Cardiac ventricle fibroblast (primary cell): ENCODE results near the genes COL6A3 and MLPH.

DNA sequence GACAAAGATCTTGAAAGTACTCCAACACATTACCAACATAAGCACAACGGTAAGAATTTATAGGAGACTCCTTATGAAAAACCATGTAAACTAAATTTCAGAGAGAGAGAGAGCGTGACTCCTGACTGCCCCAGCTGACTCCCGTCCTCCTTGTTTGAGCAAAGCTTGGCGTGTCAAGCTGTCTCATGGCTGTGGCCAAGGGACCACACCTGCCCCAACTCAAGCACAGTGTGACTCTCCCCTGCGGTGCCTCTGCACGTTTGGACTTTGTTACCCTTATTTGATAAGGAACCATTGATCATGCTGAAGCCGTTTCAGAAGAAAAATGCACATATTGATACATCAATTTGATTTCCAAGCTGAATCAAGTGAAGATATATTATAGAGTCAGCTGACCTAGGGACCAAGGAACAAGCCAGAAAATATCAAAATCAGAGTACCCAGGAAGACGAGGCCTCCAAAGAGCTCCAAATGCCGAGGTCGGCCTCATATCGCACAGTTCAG is 124.8 kb downstream of the COL6A3 start:
- RAMPAGE, long total RNA = no peak

GRCh38 chr2:237314013-237314633 is 99.8 kb downstream of the COL6A3 start:
- RAMPAGE, long total RNA = no peak

DNA sequence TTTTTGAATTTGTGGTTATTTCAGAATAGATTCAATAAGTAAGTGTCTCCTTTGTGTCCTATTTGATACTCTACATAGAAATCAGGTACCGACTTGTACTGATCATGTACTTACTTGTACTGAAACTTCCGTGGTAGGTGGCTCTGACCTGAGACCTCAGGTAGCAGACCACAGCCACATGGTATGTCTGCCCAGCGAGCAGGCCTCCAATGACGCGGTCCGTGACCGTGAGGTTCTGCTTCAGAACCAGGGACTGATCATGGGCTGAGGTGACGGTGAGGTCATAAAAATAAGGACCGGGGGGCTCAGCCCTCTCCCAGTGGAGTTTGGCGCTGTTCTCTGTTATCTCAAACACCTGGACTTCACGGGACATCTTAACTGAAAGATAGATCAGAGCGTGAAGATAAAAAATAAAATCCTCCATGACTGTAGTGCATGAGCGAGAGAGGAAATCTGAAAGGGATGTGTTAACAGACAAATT is 79.4 kb downstream of the COL6A3 start:
- RAMPAGE, long total RNA = no peak

- RAMPAGE, long total RNA = start-site peak on the minus strand at chr2:237340486-237341111, 5,190 and 406 reads in 2 replicates
These were observed 73.4 kb downstream of the COL6A3 start for GRCh38 chr2:237340209-237341282.

- RAMPAGE, long total RNA = no peak
These were observed 62.8 kb downstream of the COL6A3 start for GRCh38 chr2:237351057-237351617.

DNA sequence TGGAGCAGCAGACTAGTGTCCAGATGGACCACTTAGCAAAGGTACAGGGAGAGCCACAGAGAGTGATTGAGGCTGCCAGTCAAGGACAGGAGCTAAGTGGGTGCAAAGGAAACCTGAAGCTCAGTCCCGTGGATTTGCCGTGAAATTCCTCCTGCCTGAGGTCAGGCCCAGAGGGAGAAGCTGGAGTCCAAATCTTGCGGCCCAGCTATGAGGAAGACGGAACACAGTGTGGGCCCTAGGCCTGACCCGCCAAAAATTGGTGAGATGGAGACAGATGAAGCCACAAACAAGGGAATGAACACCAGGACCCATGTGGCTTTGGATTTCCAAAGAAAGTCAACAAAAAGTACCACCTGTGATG is 11.0 kb downstream of the COL6A3 start:
- RAMPAGE, long total RNA = no peak

- RAMPAGE, long total RNA = start-site peak on the minus strand at chr2:237414021-237414355, 16,421 and 1,131 reads in 2 replicates
These were observed at the start of gene COL6A3 for GRCh38 chr2:237413934-237414446. Gene COL6A3, minus strand, starts transcription at chr2:237414164.

DNA sequence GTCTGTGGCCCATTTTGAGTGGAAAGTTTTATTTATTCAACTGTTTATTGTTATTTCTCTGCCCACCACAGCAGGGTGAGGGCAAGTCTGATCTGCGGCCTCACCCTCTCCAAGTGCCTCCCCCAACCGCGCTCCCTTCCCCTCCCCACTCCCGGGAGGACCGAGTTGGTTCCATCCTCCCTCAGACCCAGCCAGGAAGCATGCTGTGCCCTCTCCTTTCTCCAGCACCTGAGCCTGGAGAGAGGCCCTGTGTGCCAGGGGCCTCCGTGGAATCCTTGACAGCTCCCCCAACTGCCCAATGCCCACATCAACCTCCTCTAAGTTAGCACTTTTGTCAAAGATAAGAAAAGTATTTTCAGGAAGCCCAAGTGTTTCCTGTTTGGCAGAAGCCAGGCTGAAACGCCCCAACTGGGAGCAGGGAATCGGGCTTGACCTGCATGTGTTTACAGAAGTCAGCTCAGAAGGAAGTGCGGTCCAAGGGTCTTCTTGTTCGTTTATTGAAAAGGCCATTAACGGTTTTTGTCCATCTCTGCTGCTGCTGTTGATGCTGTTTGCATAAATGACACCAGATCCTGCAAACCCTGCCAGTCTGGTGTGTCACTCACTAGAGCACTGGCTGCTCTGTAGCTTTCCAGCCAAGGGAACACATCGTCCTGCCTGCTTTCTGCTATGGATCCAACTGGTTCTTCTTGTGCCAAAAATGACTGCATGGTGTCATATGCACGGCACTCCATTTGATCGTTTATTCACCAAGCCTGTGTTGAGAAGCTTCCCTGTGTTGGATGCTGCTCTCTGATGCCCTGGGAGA is 35.3 kb upstream of the COL6A3 start:
- RAMPAGE, long total RNA = no peak

DNA sequence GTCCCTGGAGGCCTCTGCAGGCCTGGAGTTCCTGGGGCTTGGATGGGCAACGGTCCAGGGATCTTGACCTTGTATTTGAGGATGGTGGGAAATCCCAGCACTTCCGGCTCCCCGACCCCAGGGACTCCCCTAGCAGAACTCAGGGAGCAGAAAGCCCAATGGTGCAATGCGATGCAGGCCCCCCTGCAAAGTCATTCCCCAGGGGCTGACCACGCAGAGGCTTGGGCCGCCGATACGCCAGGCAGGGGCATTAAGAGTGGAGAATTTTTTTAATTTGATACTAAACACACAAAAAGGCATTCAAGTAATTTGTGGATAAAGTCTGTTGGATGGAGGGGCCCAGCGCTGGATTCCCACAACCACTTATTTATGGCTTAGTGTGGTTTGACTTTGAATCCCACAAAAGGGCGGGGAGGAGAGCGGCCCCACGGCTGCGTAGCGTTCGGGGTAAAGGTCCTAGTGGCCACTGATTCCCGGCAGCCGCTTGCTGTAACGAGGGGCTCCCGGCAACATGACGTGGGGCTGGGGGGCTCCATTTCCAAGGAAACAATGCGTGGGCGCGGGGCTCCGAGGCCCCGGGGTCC is 12.3 kb upstream of the MLPH start:
- RAMPAGE, long total RNA = no peak

DNA sequence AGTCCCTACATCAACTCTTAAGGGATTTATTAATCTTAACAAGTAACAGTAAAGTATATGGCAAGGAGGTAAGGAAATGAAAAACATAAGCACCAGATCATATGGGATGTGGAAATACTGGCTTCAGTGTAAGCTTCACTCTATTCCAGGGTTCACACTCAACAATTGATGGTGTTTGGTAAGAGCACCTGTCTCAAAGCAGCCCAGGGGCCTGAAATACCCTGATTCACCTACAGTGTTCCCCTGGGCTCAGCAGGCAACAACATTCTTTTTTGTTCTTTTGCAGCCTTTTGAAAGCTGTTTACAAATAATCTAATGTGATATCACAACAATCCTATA is 1.2 kb upstream of the MLPH start:
- RAMPAGE, long total RNA = no peak

DNA sequence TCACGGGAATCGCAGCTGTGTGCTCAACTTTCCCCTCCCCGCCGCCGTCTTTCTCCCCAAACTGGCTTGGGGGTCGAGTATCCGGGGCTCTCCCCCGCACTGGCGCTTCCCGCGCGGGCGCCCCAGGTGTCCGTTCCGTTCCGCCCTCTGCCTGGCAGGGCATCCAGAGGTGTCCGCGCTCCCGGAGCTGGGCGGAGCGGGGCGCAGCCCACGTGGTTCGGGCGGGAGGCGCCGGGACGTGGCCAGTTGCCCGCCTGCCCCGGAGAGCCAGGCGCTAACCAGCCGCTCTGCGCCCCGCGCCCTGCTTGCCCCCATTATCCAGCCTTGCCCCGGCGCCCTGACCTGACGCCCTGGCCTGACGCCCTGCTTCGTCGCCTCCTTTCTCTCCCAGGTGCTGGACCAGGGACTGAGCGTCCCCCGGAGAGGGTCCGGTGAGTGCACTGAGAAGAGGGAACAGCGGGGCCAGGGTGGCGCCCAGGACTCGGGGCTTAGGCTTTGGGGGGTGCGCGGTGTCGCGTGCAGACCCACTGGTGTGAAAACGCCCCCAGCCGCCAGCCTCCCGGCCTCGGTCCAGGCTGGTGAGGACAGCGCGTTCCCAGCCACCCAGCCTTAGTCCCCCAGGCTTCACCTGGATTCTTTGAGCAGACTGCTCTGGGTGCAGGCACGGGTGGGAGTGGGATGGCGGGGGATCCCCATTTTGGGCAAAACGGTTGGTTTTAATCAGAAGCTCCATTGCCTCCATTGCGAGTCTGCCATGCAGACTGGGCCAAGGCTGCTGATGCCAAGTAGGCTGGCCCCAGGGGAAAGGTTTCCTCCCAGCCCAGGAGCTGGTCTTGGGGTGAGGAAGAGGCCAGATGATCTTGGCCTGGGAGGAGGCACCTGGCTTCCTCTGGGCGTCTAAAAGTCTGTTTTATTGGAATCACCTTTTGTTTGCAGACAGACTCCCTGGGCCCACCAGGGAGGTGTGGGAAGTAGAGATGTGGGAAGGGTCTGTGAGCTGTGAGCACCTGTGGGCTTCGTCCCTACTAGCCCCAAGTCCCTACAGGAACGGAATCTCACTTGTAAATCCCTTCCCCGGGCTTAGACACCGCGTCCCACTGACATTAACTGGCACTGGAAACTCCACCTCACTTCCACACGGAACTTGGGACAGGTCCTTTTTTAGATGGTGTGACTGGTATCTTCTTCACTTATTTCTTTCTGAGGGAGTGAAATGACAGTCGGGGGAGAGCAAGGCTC is at the start of gene MLPH:
Gene MLPH (plus strand): TSS at position 245 of the 1,239 bp plus-strand sequence.
- RAMPAGE, long total RNA = no peak

- RAMPAGE, long total RNA = no peak
These were observed 3.3 kb downstream of the MLPH start for GRCh38 chr2:237490156-237490865.

- RAMPAGE, long total RNA = no peak
These were observed 26.5 kb downstream of the MLPH start for GRCh38 chr2:237513174-237514268.

- RAMPAGE, long total RNA = no peak
These were observed 29.8 kb downstream of the MLPH start for GRCh38 chr2:237516727-237517413.

GRCh38 chr2:237537592-237538249 is 28.7 kb upstream of the PRLH start:
- RAMPAGE, long total RNA = no peak

GRCh38 chr2:237574823-237575900 is 8.8 kb downstream of the PRLH start:
- RAMPAGE, long total RNA = no peak

GRCh38 chr2:237698129-237698494 is 70.7 kb downstream of the LRRFIP1 start:
- RAMPAGE, long total RNA = no peak

GRCh38 chr2:237715522-237716159 is 82.9 kb upstream of the RBM44 start:
- RAMPAGE, long total RNA = no peak

DNA sequence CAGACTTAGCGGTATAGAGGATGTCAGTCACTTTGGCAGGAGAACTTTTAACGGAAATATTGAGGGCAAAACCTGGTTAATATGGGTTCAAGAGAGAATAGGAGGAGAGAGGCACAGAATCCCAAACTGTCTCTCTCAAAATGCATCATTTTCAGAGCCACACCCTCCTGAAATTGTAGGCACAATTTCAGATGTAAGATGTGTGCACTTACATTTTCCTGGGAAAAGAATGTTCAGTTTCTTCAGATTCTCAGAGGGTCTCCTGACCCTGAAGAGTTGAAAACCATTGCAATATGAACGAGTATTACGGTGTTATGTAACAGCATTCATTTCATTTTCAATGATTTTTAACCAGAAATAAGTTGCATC is 76.5 kb upstream of the RBM44 start:
- RAMPAGE, long total RNA = no peak

GRCh38 chr2:237739029-237739640 is 59.4 kb upstream of the RBM44 start:
- RAMPAGE, long total RNA = no peak